SJSA1 (cell line): ENCODE measurements around a stretch of chr2.

GRCh38 chr2:46307912-46308690 lies 10.9 kb downstream of the EPAS1 start:
- RAMPAGE, long total RNA, result no peak

GRCh38 chr2:46309031-46309928 lies 12.1 kb downstream of the EPAS1 start:
- RAMPAGE, long total RNA, result no peak

- RAMPAGE, long total RNA, result no peak
These were observed 16.9 kb downstream of the EPAS1 start for GRCh38 chr2:46313867-46314672.

GRCh38 chr2:46350322-46350833 lies 53.2 kb downstream of the EPAS1 start:
- RAMPAGE, long total RNA, result no peak

DNA sequence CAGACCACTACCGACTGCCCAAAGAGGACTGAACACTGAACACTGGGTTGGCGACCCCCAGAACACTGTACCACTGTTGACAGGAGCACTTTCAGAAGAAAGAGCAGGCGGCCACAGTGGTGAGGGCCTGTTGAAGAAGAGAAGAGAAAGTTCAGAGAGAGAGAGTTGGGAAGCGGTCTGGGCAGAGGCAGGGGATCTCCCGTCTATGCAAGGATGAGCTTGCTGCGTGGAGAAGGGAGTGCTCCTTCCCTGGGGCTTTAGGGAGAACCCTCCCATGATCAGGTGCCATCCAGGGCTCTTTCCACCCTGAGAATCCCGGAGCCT lies 85.6 kb downstream of the EPAS1 start:
- RAMPAGE, long total RNA, result no peak

DNA sequence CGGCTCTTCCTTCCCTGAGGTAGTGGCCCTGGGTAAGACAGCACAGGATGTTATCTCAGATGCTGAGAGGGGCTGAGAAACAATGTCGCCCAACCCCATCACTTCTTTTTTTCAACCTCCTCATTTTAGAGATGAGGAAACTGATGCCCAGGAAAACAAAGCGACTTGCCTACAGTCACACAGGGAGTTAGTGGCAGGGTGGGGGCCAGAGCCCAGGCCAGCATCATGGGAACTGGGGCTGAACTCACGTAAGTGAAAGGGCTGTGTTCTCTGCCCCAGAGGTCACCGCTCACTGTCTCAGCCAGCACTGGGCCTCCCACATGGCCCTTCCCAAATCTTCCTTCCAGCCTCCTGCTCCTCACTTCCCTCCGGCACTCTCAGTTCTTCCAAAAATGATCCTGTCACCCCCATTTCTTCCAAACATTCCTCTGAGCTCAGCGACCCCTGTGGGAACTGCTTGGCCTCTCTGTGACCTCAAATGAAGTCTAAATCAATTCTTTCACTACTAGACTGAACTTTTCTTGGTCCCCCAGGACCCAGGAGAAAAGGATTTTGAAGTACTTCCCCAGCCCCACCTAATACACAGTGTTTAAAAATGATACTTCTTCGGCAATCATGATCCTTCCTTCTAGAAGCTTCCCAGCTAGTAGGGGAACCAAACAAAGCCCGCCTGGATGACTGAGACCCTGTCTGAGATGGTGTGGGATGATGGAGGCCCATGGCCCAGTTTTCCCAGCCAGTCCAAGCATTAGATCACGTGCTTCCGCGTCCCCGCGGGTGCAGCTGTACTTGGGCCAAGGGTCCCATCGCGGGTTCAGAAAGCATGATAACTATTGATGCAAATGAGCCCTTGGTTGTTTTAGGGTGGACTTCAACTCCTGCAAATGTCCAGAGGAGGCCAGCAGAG lies 91.8 kb downstream of the EPAS1 start:
- RAMPAGE, long total RNA, result no peak

DNA sequence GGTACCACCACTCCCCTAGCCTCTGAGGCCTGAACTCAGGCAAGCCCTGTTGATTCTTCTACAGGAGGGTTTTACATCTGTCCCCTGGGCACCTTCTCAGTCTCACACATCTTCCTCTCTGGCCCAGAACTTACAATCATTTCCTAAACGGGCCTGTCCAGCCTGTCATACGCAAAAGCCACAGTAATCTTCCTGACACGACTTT lies 82.8 kb upstream of the RHOQ start:
- RAMPAGE, long total RNA, result no peak

GRCh38 chr2:46521145-46521597 lies 21.1 kb upstream of the RHOQ start:
- RAMPAGE, long total RNA, result no peak

DNA sequence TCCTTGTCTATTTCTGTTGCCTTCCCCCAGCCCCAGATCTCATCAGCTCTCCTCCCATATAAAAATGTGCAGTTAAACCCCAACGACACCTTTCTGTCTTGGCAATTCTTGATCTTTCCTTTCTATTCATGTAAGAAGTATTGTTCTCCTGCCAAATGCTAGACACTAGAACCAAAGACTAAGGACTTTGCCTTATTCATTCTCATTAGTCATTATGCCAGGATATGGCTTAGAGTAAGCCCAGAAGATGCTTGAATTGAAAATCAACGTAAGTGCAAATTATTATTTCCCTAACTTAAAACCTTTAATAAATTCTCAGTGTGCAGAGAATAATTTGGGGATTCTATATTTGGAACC lies 474 bp downstream of the CRIPT start:
- RAMPAGE, long total RNA, result no peak

DNA sequence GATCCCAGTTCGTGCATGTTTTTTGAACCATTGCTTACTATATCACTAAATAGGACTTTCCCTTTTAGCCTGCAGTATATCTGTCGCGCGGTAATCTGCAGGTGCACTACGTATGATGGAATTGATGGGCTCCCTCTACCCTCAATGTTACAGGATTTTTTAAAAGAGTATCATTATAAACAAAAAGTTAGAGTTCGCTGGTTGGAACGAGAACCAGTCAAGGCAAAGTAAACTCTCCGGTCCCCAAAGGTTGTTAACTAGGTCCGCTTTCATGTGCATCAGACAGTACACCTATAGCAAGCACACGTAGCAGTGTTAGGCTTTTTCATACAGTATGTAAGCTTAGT lies 60.8 kb downstream of the SOCS5 start:
- RAMPAGE, long total RNA, result no peak

- RAMPAGE, long total RNA, result no peak
These were observed 66.6 kb downstream of the MCFD2 start for GRCh38 chr2:46848994-46849441.

DNA sequence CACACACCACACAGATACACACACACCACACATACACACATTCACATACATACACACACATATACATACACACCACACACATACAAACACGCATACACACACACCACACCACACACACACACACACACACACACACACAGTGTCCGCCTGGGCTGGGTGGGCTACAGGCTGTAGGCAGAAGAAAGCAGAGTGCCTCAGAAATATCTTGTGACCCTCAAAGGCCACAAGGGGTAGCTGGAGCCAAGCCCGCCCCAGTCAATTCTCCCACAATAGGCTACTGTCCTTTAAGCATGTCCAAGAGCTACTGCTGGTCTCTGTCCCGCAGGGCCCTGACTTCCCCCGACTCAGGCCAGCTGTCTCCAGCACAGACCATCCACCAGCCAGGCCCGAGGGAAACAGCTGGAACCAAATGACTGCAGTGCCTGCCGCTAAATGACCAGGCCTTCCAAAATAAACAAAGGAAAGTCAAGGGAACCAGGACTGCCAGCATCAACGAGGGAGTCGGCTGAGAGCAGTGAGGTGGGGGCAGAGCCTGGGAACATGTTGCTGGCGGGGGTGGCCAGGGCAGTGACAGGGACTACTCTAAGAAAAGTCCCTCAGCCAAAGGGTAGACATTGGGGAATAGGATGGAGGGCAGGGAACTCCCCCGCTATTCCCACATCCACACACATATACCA lies 36.7 kb downstream of the MCFD2 start:
- RAMPAGE, long total RNA, result no peak

DNA sequence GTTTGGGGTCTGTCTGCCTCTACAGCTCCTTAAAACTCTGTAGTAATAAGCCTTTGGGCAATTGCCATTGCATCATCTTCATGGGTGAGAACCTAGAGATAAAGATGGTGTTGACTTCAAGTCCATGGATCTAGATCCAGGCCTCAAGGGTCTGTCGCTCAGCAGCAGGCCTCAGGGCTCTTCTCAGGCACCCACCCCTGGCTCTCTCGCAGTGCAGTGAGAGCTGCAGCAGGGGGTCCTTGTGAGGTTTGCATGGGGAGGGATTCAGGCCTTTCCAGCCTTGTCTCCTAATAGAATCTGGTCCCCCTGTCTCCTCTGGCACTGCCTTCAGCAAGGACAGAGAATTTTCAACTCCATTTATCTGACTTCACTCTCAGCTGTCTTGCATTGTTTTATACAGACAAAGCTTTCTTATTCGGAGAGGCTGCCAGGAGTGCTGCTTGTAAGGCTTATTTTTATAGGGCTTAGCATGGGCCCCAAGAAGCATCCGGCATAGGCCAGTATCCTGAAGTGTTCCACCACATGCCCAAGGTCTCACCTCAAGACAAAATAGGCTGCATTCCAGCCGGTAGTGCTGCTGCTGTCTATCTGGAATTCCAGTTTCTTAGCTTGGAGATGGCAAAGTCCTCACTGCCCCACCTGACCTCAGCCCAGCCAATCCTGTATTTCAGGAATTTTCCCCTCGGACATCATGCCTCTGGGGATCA lies 22.0 kb downstream of the TTC7A start:
- RAMPAGE, long total RNA, result no peak

GRCh38 chr2:47012843-47013336 lies 71.9 kb downstream of the TTC7A start:
- RAMPAGE, long total RNA, result no peak

DNA sequence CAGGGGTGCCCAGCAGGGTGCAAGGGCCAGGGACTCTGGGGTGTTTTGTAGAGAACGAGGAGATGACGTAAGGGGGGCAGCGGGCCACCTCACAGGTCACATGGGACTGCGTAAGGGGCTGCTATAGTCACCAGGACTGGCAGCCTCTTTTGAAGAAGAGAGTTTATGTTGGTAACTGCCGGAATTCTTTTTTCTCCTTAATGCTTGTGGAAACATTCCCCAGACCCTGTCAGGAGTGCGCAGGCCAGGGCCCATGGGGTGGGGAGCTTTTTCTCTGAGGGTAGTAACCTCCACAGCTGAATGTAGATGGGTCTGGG lies 86.7 kb downstream of the TTC7A start:
- RAMPAGE, long total RNA, result no peak

GRCh38 chr2:47028237-47028731 lies 87.3 kb downstream of the TTC7A start:
- RAMPAGE, long total RNA, result no peak

- RAMPAGE, long total RNA, result no peak
These were observed 102.3 kb downstream of the TTC7A start for GRCh38 chr2:47043050-47043943.

DNA sequence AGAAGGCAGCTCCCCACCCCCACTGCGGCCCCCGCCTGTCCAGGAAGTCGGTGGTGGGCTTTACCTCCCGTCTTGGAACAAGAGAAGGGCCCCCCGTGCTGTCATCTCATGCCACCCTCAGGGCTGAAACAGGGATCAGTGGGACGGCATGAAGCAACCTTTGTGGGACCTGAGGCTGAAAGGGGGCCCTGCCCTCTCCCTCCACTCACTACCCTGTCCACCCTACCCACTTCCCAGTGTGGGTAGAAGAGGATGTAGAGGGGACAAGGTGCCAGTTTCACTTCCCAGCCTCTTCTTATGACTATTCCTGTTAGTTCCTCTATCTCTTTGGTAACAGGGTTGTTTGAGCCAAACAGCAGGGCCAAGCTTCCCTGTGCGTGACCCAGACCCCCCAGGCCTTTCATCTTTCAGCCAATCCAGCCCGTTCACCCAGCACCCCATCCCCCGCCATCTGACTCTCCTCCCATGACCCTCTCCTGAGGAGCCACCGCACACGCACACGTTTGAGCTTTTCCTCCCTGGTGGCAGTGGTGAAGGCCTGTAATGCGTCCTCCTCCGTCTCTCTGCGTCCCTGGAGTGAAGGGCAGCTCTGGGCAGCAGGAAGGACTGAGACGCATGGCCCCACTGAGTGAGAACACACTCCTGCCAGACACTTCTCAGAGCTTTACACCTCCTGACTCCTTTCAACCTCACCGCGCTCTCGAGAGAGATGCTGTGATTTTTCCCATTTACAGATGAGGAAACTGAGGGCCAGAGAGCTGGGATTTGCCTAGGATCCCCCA lies 82.3 kb downstream of the STPG4 start:
- RAMPAGE, long total RNA, result no peak

- RAMPAGE, long total RNA, result no peak
These were observed 2.2 kb downstream of the CALM2 start for GRCh38 chr2:47174092-47174502.

- RAMPAGE, long total RNA, result no peak
These were observed 1.9 kb downstream of the CALM2 start for GRCh38 chr2:47174503-47174784.